Umbilical cord (tissue), 2 donors: ENCODE measurements around a stretch of chr2.

DNA sequence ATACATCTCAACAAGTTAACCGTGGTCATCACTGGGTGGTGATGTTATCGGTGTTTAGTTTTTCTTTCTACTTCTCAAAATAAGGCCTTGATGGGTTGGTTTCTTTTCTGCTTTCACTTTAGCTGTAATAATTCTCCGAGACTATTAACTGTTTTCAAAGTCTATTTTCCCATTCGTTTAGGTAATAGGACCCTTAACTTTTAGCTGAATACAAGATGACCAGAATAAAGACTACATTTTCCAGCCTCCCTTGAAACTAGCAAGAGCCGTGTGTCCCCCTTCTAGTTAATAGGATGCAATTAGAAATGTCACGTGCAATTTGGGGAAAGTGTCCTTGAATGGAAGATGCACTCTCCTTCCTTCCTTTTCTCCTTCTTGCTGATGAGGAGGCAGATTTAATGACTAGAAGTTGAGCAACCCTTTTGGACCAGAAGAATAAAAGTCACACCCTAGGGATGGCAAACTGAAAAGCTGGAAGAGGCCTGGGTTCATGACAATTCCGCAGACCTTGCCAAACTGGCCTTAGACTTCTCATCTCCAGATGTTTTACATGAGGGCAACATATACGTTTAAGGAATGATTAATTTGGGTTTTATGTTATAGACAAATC, 38.7 kb upstream of the NCOA1 start:
- RAMPAGE, long total RNA, result no peak

GRCh38 chr2:24461546-24462178, 29.4 kb upstream of the NCOA1 start:
- RAMPAGE, long total RNA, result no peak

DNA sequence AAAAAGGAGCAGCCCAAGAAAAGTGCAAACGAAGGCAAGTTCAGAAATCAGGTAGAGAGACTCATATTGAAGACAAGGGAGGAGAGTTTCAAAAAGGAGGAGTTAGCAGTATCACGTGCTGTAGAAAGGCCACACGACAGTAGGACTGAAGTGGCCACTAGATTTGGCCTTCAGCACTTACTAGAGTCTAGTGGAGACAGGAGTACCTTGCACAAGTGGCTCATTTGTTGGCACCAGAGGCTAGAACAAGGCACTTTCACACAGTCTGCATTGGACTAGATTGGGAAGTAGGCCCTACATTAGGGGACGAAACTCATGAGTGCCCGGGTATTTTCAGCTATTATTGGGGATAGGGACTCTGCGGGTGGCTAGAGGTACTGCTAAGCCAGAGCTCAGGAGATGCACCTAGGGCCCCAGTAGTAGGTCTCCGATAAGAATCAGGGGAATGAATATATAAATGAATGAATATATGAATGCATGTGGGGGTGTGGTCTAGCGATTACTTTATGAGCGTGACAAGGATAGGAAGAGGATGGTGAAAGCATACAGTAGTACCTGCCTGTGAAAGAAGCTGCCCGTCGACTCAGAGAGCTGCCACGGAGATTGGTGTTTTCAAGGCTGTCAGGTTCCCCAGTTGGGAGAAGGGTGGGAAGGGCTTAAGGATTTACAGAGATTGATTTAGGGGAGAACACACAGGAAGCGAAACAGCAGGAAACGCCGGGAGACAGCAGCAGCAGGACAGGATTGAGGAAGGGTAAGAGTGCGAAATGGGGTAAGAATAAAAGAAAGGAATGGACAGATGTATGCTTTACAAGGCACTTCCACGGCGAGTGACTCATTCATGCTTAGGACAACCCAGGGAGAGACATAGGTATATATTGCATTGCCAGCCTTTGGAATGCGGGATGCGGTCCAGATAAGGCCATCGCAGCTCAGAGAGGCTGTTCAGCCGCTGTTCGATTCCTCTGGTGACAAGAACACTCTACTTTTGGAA, 1.3 kb upstream of the NCOA1 start:
- RAMPAGE, long total RNA, result no peak

DNA sequence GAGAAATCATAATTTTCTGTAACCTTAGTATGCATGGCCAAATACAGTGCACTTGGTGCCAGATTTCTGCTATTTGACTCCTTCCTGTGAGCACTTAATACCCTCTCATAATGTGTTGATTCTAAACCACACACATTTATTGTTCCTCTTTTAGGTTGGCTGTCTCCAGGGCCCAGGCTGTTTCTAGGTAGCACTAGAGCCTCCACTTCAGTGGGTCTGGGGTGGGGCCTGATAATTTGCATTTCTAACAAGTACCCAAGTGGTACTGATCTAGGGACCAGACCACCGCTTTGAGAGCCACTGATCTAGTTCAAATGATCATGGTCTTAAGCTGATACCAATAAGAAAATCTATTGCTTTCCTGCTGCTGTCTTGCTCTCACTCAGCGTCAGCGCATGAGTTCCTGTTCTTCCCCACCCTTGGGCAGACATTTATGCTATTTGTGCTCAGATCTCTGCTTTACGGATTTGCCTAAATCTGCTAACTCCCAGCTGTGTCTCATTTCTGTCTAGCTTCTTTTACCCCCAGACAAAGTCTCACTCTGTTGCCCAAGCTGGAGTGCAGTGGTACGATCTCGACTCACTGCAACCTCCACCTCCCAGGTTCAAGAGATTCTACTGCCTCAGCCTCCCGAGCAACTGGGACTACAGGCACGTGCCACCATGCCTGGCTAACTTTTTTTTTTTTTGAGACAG, 7.3 kb downstream of the PTRHD1 start:
- RAMPAGE, long total RNA, result no peak

DNA sequence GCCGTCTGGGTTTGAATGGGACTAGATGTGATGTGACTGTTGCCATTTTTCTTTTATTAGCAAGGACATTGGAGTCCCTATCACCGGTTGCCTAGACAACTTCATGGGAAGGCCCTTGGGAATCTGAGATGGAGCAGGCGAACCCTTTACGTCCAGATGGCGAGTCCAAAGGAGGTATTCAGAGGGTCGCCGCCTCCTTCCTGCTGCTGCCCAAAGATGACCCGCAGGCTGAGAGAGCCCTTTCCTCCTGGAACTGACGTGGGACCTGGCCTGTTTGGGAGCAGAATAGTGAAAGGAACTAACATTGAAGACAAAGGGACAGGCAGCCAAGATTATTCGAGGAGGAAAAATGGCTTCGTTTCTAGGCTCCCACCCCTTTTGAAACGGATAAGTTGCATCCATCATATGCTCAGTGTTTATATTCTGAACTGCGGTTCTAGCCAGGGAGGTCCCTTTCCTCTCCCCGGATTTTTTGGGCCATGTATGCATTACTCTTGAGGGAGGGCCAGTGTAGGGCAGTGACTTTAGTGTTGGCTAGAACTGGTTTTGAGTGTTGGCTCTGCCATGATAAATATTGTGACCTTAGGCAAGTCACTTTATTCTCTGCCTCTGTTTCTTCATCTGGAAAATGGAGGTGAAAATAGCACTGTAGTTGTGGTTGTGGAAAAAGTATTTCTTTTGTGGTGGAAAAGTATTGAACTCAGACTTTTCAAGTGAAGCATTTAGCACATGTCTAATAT, 737 bp downstream of the CENPO start:
- RAMPAGE, long total RNA, result no peak

- RAMPAGE, long total RNA, result no peak
These were observed 34.4 kb downstream of the CENPO start for GRCh38 chr2:24827281-24828444.

GRCh38 chr2:24839810-24840486, 46.7 kb downstream of the CENPO start:
- RAMPAGE, long total RNA, result no peak

- RAMPAGE, long total RNA, result no peak
These were observed 7.2 kb downstream of the ADCY3 start for GRCh38 chr2:24912854-24913230.

GRCh38 chr2:24972276-24973215, 791 bp upstream of the DNAJC27 start:
- RAMPAGE, long total RNA, result no peak

DNA sequence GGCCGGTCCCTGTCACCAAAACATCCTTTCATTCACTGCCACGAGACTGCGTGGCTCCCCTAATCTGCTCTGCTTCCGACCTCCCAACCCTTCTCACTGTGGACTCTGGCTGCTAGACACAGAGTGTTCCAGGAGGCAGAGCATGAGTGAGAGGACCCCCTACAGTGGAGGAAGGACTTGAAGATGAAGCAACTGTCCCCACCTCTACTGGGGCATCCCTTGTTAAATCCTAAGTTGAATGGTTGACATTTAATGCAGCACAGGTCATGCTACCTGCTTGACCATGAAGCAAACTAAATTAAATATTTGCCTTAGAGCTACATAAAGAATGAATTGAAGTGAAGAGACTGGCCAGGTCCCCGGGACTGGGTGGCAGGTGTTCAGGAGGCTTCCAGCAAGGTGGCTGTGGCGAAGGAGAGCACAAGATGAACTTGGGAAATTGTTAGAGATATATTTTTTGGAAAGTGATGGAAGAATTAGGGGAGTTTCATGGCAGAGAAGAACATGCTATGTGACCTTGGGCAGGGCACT, 37.1 kb downstream of the EFR3B start:
- RAMPAGE, long total RNA, result no peak

- RAMPAGE, long total RNA, result no peak
These were observed 84.7 kb downstream of the DNMT3A start for GRCh38 chr2:25257026-25257407.

DNA sequence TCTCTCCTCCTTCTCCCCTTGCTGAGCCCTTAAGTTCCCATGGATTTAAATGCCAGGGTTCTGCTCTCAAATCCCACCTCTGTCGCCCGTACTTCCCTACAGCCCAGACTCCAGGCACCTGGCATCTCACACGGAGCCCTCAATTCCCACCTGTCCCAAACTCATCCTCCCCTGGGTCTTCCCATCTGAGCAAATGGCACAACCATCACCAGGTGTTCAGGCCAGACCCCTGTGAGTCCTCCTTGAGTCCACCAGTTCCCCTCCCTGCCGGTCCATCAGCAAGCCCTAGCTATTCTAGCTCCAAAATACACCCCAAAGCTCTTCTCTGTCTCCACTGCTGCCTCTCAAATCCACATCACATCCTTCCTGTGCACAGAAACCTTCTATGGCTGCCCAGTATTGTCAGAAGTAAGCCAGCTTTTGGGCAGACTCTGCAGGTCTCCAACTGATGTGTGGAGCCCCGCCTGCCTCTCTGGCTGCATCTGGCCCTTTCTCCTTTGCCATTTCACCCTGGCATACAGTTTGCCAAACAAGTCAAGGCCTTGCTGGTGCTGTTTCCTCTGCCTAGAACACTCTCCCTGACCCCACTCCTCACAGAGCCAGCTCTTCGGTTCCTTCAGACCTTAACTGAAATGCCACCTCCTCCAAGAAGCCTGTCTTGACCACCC, 67.6 kb downstream of the DNMT3A start:
- RAMPAGE, long total RNA, result no peak

DNA sequence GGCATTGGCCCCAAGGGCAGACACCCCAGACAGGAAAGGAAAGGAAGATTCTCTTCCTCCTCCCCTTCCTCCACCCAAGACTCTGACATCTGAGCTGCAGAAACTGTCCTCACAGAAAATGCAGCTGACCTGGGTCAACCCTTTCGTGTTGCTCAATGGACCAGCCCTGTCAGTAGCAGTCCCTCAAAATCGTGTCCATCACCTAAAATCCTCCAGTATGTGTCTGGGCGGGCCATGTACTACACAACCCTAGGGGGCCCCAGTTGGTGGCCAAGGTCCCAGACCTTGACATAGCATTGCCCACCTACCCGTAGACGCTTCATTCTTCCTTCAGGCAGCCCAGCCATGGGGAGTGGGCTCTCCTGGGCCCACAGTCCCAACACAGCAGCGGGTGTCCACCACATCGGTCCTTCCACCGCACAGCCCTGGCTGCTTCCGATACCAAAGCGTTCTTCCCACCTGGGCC, 25.4 kb downstream of the DNMT3A start:
- RAMPAGE, long total RNA, result no peak

DNA sequence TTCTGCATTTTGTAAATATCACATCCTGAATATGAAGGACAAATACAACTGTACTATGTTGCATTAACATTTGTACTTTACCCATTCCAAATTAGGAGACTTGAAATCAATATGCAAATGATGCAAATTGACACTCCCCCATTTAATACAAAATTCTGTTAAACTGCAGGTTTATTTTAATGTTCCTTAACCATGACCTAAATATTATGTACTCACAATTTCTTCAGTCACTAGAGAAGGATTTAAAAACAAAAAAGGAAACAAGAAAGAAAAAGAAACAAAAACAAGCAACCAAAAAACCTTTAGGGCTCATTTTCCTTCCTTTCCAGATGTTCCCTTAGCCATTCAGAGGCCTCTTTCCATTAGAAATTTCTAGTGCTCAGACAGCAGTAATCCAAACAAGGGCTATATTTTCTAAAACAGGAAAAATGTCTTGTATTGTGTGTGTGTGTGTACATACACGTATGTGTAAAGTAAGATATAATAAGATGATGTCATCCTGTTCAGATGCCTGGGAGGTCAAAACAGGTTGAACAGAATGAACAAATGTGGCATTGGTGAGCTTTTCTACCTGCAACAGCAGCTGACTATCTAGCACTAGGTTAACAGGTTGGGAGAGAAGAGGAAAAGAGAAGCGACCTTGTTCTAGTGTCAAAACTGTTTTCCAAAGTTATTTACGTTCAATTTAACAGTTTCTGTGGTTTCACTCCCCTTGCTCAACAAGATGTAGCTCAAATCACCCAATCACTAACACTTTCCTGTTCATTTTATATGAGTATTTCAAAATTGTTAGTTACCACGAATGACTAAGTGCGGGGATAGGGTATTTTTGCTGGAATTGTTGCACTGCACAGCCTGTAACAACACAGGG, 67.2 kb upstream of the DTNB start:
- RAMPAGE, long total RNA, result no peak

DNA sequence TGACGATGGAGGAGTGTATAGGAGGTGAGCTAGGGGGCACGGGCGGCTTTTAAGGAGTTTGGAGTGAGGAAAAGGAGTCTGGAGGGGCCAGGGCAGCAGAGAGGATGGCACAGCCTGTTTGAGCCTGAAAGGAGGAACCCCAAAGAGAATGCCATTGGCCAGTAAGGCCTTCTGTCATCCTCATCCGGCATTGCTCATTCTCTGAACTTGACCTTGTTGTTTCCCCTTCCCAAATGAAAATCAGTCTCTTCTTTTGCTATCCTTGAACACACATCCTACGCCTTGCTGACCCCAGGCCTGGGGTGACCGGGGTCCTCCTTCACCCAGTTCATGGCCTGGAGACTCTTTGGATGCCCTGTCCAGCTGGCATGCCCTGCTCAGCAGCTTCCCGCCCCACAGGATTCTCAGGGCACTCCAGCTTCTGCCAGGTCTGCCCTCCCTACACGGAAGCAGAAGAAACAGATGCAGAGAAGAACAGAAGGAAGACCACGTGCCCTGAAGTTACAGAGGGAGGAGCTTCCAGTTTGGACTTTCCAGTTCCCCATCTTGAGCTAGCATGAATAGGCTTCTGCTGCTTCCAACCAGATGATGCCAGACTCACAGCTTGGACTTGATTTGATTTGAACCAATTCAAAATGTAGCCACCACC, 20.5 kb upstream of the KIF3C start:
- RAMPAGE, long total RNA, result no peak

DNA sequence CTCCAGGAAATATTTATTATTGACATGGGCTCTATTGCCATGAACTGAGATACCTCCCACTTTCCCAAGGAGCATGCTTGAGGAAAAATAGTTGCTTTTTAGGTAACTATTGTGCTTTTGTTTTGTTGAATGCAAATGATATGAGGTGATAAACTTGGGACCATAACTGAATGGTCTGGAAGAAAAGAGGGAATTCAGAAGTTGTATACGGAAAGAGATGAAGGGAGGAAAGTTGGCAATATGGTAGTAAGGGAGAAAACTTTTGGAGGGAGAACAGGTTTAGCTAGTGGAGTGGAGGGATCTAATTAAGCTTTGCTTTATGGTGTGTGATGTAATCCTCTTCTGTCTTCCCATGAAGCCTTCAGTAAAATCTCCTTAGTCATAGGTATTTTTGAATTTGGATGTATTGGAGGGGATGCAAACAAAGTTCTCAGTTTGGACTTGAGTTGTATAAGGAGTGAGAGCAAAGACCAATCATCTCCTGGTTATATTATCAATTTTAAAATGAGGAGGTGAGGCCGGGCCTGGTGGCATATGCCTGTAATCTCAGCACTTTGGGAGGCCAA, 20.2 kb upstream of the RAB10 start:
- RAMPAGE, long total RNA, result no peak

GRCh38 chr2:26032926-26033924, 659 bp upstream of the RAB10 start:
- RAMPAGE, long total RNA, result no peak

GRCh38 chr2:26074891-26075246, 41.0 kb downstream of the RAB10 start:
- RAMPAGE, long total RNA, result no peak

DNA sequence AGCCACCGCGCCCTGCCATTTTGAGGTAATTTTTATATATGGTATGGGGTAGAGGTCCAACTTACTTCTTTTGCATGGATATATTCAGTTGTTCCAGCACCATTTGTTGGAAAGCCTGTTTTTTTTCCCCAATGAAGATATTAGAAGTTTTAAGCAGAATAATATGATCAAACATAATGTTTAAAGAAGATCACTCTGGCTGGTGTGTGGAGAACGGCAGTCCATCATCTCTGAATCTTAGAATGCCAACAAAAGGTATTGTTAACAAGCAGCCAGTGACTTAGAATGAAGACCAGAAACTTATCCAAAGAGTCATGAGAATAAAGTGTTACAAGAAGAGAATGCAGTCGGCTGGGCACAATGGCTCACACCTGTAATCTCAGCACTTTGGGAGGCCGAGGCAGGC, 67.9 kb upstream of the GAREM2 start:
- RAMPAGE, long total RNA, result no peak

GRCh38 chr2:26245685-26246397, 1.1 kb downstream of the HADHB start:
- RAMPAGE, long total RNA, result no peak